Tibial artery (tissue), 1 donor: ENCODE data around the genes RCAN1 and SETD4.

DNA sequence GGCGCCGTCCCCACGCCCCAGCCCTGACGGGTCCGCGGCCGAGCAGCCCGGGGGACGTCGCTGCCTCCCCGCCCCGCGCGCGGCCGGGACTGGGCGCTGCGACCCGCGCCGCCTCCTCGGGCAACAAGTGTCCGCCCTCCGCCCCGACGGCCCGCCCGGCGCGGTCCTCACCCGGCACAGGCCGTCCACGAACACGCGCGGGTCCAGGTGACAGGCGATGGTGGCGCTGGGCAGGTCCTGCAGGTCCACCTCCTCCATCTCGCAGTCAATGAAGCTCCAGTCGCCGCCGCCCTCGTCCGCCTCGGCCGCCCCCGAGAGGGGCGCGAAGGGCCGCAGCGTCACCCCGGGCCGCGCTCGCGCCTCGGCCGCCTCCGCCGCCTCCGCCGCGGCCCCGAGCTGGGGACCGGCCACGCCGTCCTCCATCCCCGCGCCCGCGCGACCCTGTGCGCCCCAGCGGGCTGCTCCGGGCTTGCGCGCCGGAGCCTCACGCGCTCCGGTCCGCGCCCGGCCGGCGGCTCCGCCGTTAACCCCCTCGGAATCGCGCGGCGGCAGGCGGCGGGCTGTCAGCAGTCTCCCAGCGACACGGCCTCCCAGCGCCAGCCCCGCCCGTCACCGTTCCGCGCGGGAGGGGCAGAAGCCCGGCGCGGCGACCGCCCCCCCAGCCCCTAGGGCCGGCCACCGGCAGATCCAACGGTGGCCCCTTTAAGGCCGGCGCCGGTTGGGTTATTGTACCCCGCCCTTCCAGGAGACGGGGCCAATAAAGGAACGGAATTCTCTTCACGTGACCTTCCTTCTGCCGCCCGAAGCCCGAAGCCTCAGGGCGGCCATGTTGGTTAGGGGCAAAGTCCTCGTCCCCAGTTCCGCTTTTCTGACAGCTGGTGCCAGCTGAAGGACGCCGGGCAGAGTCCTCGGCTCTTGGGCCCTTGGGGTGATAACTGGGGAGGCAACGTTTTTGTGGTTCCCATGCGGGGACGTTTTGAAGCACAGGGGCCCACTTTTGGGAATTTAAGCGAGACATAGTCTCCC, at the start of gene RCAN1:
RCAN1 (minus strand) TSS at position 525 of the 1,026 bp plus-strand sequence.
- PRO-cap, result unidirectional peak, minus-strand start at position 91 of the sequence; unidirectional peak, minus-strand start at position 443 of the sequence; bidirectional peak, plus-strand start at position 871 of the sequence, minus-strand start at position 601 of the sequence

DNA sequence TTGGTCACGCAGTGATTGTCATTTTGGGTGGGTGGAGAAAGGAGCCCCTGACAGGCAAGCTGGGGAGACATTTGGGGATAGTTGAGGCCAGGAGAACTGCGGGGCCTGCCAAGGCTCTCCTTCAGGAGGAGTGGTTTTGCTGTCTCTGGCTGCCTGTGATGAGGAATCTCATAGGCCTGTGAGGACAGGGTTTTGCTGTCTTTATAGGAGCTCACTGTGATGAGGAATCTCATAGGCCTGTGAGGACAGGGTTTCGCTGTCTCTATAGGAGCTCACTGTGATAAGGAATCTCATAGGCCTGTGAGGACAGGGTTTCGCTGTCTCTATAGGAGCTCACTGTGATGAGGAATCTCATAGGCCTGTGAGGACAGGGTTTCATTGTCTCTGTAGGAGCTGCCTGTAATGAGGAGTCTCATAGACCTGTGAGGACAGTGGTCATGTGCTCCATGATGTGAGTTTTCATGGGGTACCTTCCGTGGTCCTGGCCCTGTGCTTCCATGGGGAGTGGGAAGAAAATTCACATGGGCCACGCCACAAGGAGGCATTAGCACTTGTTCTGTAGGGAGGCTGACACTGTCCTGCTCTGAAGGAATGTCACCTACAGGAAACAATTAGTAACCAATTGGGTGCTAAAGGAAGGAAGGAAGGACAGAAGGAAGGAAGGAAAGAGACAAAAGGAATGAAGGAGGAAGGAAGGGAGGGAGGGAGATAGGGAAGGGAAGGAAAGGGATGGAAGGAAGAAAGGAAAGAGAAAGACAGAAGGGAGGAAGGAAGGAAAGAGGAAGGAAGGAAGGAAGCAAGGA, 29.1 kb downstream of the CLIC6 start:
- PRO-cap, result no peak

DNA sequence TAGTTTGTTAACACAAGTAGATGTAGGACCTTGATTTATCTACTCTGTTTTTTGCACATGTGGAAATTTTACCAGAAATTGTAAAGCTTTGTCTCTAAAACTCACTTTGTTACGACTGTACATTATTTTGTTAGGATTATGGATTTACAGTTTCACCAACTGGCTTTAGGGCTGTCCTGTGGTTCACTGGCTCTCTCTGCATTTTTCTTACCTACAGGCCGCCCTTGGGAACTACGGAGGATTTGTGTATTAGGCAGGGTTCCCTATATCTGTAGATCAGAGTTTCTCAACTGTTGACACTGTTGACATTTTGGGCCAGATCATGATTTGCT, 125.6 kb downstream of the CLIC6 start:
- PRO-cap, result no peak

DNA sequence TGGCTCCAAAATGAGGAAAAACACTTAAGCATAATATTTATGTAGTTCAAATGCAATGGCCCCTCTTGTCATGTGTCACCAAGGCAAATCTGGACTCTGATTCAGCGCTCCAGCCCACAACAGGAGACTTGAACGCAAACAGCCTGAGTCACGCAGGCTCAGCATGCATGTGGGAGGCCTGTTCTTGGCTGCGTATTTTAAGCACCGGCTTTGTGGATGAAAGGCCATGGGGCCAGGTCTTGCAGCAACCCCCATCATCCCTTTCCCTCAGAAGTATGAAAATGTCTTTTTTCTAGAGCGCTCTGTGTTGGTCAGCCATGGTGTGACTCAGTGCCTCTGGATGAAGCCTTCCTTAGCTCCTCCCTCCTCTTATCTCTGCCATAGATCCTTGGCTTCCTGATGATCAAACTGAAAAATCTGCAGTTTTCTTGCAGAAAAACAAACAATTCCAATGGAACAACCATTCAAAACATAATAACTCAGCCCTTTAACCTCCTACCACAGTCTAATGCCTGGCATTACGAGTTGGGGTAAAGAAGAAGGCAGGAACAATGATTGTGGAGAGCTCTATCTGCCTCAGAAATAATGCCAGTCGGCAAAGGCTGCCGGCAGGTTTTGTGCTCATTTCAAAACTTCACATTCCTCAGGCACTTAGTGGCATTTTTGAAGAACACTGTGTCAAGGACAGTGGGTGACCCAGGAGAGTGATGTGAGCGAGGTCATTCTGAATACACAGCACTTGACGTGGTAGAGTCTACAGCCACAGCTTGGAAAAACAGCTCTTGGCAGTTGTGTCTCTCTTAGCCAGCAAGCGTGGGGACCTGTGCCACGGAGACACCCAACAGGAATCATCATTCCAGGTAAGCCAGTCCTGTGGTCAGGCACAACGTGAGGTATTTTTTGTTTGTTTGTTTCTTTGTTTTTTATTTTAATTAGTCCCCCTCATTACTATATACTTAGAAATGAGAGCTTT, 167.6 kb downstream of the CLIC6 start:
- PRO-cap, result unidirectional peak, plus-strand start at position 738 of the sequence

DNA sequence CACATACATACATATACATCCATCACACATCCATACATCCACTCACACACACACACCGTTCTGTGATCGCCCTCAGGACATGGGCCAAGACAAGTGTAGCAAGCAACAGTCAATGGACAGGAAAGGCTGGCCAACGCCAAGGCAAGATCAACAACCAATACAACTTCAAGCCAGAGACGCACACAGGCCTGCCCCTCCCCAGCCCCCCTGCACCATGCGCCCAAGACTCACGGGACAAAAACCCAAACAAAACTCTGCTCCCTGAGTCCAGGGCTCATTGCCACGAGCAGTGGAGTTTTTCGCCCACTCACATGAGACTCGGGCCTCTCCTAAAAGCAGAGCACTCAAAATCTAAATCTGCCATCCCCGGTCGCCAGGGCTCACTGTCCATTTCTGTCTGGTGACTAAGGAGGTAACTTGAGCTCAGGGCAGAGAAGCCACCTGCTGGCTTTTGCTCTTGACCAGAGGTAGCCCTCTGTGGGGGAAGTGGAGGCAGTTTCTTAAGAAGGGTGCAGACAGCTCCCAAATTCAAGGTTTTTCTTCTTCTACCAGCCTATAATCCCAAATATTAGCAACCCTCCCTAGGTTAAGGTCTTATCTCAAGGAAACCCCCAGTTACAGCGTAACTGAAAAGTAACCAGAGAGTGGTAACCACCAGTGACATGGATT, 174.8 kb downstream of the CLIC6 start:
- PRO-cap, result no peak

GRCh38 chr21:34865448-34866123, 183.5 kb downstream of the RUNX1 start:
- PRO-cap, result no peak

GRCh38 chr21:34888784-34889429, 160.2 kb downstream of the RUNX1 start:
- PRO-cap, result bidirectional peak, plus-strand start at chr21:34888888, minus-strand start at chr21:34888693

DNA sequence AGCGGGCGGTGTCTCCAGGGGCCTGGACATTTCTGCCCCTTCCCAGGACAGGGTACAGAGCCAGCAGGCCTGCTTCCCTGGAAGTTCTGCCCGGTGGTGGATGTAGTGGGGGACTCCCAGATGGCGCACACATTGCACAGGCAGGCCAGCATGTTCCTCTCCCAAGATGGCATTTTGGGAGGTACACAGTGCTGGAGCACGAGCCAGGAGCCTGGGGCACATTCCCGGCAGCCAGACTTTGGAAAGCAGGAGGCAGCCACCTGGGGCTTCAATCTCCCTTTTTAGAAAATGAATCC, 57.0 kb downstream of the RUNX1 start:
- PRO-cap, result no peak

DNA sequence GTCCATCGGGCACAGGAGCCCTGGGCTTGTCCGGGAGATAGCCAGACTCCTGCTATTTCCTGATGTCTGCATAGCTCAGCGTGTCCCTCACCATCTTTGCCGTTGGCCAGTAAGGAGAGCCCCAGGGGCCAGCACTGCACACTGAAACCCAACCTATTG, 2.3 kb downstream of the RUNX1 start:
- PRO-cap, result no peak

DNA sequence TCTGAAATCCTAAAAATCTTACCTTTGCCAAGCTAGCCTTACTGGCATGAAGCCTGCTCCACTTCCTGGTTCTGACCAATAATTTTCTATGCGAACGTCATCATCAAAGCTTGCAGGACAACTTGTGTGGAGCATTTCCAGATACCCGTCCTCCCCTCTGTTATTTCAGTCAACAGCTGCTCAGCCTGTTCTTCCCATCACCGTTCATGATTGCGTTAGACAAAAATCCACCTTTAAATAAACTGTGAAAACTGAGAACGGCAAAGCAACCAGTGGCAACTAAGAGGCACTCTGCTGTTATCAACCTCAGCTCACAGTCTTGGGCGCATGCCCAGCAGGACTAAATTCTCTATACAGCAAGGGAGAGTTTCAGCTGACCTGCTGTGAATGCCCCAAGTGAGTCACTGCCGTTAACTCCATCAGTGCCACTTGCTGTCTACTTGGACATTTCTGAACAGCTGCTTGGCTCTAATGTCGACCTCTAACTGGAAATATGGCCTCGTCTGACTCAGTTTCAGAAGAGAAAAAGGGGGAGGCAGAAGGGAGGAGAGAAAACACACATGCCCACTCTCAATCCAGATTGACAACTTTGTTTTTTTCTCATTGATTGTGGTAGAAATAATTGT, 207.5 kb upstream of the RUNX1 start:
- PRO-cap, result no peak

- PRO-cap, result no peak
Observed at GRCh38 chr21:35922562-35923120, 137.7 kb downstream of the SETD4 start.

DNA sequence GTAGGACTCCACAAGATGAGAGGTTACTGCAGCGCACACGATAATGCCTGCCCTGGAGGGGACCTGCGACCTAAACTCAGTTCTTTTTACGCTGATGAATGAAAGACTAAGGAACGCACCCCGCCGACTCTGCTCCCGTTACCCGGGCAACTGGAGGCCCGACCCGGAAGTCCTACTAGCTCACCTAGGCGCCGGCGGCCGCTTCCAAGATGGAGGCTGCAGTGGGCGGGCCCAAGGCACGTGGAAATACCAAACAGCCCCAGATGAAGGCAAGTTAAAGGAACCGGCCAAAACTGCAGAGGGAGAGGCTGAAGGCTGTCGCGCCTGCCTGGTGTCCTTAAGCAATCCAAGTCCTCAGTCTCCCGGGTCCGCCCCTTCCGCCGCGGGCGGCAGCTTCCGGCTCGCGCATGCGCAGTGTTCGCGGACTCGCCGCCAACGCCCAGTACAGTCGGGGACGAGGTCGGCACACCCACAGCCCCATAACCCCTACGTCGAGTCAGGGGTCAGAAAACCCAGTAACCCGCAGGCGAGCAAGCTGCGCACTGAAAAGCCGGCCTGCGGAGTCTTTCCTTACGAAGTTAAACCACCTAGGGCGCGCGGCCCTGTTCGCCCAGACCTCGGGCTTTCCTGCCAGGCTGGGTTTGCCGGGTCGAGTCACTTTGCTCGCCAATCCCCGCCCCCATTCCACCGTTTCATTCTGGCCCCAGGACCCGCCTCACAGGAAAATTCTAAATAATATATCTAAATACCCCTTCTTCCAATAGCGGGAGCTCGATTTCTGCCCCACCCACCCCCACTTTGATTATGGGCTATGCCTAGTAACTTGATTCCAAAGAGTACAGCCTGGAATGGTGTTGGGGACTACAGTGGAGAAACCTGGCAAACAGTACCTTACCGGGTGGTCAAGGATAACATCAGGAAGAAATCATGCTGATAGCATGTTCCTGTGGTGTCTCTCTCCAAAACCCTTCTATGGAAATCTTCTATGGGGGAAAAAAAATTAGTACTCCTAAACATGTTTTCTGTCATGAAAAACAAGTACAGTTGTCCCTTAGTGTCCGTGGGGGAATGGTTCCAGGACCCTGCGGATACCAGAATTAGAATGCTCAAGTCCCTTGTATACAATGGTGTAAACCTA, at the start of gene SETD4:
SETD4 (minus strand) TSS at position 364 of the 1,138 bp plus-strand sequence.
- PRO-cap, result bidirectional peak, plus-strand start at position 442 of the sequence, minus-strand start at position 356 of the sequence

- PRO-cap, result no peak
Observed at GRCh38 chr21:36065524-36065869, 4.3 kb upstream of the CBR1 start.

GRCh38 chr21:36126068-36126670, 8.7 kb upstream of the CBR3 start:
- PRO-cap, result no peak

- PRO-cap, result no peak
Observed at GRCh38 chr21:36155253-36155975, 1.2 kb upstream of the DOP1B start.

DNA sequence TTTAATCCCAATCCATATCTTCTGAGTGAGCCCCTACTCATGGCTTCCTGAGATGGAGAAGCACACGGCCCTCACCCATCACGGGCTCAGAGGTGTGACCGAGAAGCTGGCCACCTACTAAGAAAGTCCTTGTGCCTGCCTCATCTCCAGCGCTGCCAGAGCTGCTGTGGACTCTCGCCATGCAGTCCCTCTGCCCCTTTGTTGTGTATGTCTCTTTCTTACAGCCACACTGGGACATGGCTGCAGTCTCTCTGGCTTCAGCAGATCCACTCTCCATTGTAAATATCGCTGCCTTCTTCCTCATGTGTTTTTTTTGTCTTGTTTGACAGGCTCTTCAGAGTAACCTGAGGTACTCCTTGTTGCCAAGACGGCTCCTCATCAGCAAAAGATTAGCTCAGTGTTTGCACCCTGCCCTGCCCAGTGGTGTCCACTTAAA, 42.1 kb downstream of the DOP1B start:
- PRO-cap, result no peak

DNA sequence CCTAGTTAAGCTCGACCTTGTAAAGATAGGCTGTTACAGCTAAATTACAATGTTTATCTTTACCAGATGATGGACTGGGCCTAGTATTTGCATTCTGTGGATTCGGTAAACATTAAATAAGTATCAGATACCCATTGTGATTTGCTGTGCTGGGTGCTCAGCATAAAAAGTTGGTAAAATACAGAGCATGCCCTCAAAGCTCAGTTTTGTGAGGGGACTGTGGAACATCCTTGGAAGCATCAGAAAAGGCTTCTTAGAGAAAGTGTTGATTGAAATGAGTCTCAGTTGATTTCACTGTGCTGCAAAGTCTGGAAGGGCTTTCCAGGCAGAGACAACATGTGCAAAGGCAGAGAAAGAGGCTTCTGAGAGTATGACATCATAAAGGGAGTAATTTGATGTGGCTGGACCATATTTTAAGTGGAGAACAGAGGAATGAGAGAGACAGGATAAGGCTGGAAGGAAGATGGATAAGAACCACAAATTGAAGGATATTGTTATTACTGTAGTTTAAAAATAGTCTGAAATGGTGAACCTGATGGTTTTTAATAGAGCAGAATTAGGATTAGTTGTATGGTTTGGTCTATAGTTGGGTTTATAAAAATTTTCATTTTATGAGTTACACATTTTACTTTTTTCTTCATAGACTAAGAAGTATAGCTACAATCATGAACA, 27.6 kb downstream of the MORC3 start:
- PRO-cap, result no peak

DNA sequence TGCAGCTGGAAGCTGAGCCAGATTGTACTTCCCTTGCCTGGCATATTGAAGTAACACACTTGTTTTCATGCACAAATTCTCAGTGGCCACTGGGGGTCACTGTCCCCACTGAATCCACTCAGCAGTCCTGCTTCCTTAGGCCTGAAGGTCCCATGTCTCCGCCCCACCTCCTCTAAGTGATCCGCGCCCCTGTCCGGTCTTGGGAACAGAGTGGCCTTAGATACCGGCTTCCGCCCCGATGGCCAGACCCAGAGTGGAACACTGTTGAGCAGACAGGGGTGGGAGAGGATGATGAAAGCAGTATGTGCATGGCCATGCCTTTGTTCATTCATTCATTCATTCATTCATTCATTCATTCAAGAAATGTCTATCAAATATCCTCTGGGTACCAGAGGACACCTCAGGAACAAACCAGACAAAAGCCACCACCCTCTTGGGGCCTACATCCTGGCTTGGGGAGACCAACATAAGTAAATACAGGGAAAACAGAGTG, 34.9 kb downstream of the CHAF1B start:
- PRO-cap, result no peak

- PRO-cap, result no peak
Observed at GRCh38 chr21:36461567-36462105, 18.3 kb downstream of the CLDN14 start.

GRCh38 chr21:36662071-36662338, 36.9 kb upstream of the SIM2 start:
- PRO-cap, result no peak